ENCODE results near the genes CES4A, PHAF1, MATCAP1, ELMO3 and CENPT.

- RRBS, 2 experiments: no CpG with 5 or more reads among the region's 13 CpGs
Observed at GRCh38 chr16:66988077-66988824, at the start of gene CES4A. CES4A (plus strand) TSS chr16:66988589.

DNA sequence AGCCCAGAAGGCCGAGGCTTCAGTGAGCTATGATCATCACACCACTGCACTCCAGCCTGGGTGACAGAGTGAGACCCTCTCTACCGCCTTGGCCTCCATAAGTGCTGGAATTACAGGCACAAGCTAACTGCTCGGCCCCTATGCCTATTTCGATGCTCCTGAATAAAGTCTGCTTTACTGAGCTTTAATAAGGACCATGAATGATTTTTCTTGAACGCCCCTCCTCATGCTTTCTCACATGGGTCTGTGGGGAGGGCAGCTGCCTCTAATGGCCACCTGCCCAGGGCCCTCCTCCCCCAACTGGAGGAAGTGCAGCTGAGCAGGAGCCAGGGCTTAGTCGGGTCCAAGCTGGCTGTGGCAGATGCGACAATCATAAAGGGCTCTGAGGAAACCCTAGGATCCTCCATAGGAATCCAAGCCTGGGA is 15.9 kb upstream of the CBFB start:
- RRBS, 2 experiments: no CpG with 5 or more reads among the region's 7 CpGs

DNA sequence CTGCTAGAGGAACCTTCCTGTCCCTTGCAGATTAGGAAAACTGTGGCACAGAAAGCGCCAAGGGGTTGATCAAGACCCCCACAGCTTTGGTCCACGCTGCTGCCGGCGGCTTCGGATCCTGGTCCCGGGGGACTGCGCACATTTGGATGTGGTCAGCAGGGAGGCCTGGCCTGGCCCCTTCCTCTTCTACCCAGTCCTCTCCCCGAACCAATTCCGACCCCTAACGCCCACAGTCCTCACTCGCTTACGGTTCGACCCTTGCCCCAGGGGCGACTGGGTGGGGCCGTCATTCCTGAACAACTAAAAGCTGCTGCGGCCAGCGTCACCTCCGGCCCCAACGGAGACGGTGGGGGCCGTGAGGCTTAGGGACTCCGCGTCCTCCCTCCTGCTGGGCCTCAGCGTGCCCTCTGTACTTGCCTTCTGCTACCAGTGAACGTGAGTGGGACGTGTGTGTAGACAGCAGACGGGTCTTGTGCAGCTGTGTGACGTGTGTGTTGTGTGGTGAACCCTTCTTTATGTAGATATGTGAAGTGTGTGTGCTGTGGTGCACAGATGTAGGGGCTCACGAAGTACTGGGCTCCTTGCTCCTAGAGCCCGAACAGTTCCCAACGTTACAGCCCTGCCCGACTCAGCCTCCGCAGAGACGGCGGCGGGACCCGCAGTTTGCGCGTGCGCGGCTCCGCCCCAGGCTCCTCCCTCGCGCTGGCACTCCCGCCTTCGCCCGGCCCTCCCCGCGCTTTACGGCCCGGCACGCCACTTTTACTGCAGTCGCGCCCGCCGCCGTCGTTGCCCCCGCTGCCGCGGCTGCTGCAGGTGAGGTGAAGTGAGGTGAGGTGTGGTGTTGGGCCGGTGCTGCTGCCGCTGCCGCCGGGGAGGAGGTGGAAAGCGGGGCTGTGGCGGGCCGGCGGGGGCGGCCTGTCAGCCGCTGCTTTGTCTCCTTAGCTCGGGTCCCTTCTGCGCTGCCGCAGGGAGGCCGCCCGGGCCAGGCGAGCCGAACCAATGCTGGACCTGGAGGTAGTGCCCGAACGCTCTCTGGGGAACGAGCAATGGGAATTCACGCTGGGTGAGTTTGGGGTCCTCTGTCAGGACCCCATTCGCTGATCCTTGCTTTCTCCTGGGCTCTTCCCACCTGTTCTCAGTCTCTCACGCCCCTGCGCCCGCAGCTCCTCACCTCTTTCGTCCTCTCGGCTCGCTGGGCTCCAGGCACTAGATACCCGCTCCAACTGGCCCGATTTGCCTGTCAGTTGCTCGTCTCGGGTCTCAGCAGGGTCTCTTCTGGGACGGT is at the start of gene PHAF1:
Gene PHAF1, plus strand, starts transcription at position 765 of the 1,285 bp plus-strand sequence.
- RRBS, 2 experiments: 1 to 4% methylated on average over 16 of the region's 94 CpGs

- RRBS, 2 experiments: 2 to 6% methylated on average over 9 of the region's 38 CpGs
Observed at GRCh38 chr16:67158945-67159693, 590 bp downstream of the TRADD start.

- RRBS, 2 experiments: no CpG with 5 or more reads among the region's 30 CpGs
Observed at GRCh38 chr16:67161588-67162213, 1.9 kb downstream of the FBXL8 start.

GRCh38 chr16:67163485-67164353 is 826 bp upstream of the HSF4 start:
- RRBS, 2 experiments: 50 to 74% methylated on average over 5 to 10 of the region's 88 CpGs

GRCh38 chr16:67177856-67178916 is 5.6 kb downstream of the MATCAP1 start:
- RRBS, 2 experiments: no CpG with 5 or more reads among the region's 77 CpGs

- RRBS, 2 experiments: 4 to 8% methylated on average over 27 to 43 of the region's 113 CpGs
Observed at GRCh38 chr16:67183634-67184757, at the start of gene MATCAP1. MATCAP1 (minus strand) TSS chr16:67183963.

DNA sequence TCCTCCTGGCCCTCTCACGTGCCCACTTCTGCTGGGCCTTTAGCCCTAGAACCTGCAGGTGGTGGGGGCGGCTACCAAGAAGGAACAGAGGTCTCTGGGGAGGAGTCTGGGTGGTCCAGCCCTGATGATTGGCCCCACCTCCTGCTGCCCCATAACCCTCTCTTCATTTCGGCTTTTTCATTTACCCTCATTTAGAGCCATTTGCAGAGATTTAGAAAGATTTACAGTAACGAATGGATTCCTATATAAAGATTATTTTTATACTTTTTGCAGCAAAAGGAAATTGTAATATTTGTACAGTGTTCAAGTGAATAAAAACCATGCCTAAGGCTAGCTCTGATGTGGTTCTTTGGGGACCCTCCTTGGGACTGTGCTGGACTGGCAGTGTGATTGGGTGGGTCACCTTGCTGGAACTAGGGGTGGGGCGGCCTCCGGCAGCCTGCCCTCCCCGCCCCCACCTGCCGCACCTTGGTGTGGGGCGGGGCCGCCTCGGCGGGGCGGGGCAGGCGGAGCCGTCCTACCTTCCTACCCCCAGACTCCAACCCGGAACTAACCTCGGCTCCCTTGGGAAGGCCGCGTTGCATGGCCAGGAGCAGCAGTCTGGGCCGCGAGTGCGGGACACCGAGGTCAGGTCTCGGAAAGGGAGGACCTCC is at the start of gene ELMO3:
Gene ELMO3, plus strand, starts transcription at position 546 of the 653 bp plus-strand sequence.
- RRBS, 2 experiments: 60% methylated on average over 2 of the region's 24 CpGs; no CpG with 5 or more reads in 1 of the 2 experiments

GRCh38 chr16:67227973-67229100 is 1.4 kb downstream of the TMEM208 start:
- RRBS, 2 experiments: no CpG with 5 or more reads among the region's 20 CpGs

DNA sequence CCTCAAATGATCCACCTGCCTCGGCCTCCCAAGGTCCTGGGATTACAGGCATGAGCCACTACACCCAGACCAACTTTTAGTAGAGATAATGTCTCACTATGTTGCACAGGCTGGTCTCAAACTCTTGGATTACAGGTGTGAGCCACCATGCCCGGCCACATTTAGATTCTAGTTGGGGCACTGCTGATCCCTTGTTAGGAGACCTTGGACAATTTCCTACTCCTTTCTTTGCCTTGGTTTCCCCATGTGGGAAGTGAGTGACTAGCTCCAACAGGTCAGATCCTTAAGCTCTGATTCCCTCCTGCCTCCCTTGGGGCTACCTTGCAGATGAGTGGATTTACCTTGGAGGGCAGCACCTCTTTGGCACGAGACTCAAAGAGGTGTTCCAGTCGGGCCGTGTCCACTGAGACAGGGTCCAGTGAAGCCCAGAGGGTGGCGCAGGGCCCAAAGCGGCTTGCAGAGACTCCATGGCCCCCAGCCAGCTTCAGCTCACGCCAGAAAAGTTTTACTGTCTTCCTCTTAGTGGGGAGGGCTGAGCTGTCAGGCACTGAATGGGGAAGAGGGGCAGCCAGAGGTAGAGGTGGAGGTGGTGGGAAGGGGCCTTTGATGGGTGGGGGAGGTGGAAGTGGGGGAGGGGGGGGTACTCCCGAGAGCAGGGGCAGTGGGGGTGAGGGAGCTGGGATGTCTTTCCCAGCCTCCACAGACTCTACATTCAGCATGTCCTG is 6.5 kb downstream of the TMEM208 start:
- RRBS, 2 experiments: no CpG with 5 or more reads among the region's 9 CpGs

GRCh38 chr16:67406076-67406392 is 10.2 kb downstream of the ZDHHC1 start:
- RRBS, 2 experiments: 94% methylated on average over 5 of the region's 13 CpGs

- RRBS, 2 experiments: no CpG with 5 or more reads among the region's 6 CpGs
Observed at GRCh38 chr16:67437512-67438079, 6.7 kb downstream of the HSD11B2 start.

- RRBS, 2 experiments: 6 to 12% methylated on average over 17 to 18 of the region's 63 CpGs
Observed at GRCh38 chr16:67529614-67530878, 1.4 kb downstream of the RIPOR1 start.

- RRBS, 2 experiments: no CpG with 5 or more reads among the region's 20 CpGs
Observed at GRCh38 chr16:67544575-67545299, 16.1 kb downstream of the RIPOR1 start.

DNA sequence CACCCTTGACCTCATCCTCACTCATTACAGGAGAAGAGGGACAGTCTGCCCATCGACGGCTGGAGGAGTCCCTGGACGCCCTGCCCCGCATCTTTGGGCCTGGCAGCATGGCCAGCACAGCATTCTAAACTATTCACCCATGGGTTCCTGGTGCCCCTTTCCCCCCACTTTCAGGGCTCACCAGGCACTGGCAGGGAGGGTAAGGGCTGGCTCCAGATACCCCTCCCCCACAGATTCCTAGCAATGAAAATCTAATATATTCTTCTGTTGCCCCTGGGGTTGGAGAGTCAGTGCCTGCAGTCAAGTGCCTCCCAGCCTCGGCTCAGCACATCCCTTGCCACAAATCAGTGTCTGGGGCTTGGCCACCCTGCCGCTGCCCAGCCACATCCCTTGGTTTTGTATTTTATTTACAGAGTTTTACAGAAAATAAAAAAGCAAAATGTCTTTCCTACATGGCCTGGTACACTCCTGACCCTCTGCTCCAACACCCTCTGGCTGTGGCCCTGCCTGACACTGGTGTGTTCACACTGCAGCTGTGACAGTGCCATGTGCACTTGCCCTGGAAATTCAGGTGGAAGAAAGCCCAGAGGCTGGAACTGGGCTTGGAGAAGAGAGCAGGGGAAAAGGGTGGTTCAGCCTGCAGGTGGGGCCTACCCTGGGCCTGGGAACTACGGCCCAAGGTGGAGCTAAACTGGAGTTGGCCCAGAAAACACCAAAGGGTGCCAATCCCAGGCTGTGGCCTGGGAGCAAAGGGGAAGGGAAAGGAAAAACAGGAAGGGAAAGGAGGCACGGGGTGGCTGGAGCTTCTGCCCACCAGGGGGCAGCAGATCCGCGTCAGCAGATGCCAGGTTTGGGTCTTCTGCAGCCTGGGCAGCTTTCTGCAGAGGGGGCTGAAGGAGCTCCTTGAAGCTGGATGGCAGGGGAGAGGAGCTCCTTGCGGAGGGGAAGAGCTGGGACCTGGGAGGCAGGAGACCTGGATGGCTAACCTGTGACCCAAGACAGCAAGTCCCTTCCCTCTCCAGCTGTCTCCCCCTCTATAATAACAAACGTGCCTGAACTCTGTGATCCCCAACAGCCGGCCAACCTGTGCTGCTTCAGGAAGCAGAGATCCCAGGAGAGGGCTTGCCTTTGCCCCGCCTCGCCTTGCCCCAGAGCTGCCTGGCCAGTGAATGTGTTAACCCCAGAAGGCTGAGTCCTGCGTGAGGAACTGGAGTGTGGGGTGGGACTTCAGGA is 15.6 kb upstream of the CTCF start:
- RRBS, 2 experiments: no CpG with 5 or more reads among the region's 16 CpGs

DNA sequence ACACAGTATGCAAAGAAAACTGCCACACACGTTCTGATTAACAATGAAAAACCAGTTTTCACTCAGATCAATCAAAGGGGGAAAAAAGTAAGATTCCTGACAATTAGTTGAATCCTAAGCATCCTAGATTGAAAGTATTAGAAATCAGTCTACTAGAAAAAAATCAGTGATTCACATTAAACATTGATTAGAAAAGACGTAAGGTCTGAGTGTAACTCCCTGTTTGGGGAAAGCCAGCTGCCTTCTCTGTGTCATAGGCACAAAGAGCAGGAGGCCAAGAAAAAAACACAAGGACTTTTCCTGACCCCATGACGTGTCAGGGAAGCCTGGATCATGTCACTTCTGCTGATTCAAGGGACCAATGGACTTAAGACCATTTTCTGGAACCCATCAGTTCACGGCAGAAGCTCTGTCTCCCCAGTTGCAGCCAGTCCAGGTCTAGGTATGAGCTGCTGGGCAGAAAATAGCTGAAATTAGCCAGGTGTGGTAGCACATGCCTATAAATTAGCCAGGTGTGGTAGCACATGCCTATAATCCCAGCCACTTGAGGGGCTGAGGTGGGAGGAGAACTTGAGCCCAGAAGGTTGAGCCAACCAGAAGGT is 36.0 kb downstream of the RANBP10 start:
- RRBS, 2 experiments: no CpG with 5 or more reads among the region's 4 CpGs

- RRBS, 2 experiments: under 1 to 5% methylated on average over 8 to 11 of the region's 35 CpGs
Observed at GRCh38 chr16:67833732-67834082, 8.4 kb upstream of the THAP11 start.

DNA sequence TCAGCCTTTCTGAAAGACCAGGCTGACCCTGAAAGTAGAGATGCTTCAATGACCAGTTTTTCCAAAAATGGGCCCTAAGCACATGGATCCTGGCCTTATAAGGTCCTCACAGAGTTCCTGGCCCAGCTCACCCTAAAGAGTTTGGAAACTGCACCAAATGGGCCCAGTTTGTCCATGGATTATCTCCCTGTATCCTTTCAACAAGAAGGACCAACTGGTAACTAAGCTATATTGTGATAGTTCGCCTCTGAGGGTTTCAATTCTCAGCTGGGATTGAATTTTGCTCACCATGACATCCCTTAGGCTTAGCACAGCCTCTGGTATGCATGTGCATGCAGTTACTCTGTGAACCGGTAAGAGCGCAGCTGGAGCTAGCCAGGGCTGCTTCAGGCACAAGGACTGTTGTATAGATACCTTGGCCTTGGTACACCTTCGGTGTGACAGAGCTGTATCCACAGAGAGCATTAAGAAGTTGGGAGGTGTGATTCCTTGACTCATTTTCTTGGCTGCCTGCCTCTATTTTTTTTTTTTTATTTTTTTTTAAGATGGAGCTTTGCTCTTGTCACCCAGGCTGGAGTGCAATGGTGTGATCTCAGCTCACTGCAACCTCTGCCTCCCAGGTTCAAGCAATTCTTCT is 2.3 kb downstream of the THAP11 start:
- RRBS, 2 experiments: no CpG with 5 or more reads among the region's 4 CpGs

DNA sequence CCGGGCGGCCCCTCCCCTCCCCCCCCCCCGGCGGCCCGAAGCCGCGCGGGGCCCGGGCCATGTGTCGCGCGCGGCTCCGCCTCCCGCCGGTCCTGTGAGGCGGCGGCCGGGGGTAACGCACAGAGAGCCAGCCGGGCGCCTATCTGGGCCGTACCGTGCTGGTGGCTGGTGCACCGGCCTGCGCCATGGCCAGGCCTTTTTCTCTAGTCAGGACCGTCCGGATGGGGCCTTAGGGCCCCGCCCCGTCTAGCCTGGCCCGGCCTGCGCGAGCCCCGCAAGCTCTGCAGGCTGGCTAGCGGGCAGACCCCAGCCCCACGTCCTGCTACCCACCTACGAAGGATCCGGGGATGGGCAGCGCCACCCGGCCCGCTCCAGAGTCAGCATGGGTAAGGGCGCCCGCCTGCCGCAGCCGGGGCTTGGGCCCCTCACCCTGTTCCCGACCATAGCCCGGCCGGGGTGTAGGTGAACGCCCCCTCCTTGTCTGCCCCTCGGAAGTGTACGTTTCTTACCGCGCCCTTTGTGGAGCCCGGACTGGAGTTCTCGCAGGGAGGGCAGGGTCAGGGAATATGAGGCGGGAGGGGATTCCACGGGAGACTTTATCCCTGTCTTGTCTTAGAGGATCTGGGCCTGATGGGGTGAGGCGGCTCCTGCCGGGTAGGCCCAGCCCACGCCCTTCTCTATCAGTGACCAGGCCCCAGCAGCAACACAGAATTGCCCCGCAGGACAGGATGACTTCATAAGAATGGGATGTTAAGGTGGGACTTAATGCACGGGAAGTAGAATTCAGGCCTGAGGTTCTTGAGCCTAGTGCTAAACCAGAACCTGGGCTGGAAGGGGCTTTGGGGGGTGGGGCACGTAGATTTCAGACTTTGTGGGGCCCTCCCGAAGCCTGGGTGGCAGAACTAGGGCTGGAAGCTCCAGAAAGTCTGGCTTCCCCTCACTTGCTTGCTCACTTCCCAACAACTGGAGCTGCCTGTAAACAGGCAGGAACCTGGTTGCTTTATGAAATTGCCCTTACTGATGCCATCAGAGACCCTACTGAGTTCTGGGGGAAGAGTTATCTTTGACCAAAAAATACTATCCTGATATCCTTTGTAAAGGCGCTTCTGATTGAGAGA is at the start of gene CENPT:
Gene CENPT, minus strand, starts transcription at position 623 of the 1,118 bp plus-strand sequence.
- RRBS, 2 experiments: 2 to 7% methylated on average over 26 to 31 of the region's 65 CpGs